Myometrial cell (primary cell): ENCODE measurements around the genes IMPACT, ZNF521 and GAREM1.

DNA sequence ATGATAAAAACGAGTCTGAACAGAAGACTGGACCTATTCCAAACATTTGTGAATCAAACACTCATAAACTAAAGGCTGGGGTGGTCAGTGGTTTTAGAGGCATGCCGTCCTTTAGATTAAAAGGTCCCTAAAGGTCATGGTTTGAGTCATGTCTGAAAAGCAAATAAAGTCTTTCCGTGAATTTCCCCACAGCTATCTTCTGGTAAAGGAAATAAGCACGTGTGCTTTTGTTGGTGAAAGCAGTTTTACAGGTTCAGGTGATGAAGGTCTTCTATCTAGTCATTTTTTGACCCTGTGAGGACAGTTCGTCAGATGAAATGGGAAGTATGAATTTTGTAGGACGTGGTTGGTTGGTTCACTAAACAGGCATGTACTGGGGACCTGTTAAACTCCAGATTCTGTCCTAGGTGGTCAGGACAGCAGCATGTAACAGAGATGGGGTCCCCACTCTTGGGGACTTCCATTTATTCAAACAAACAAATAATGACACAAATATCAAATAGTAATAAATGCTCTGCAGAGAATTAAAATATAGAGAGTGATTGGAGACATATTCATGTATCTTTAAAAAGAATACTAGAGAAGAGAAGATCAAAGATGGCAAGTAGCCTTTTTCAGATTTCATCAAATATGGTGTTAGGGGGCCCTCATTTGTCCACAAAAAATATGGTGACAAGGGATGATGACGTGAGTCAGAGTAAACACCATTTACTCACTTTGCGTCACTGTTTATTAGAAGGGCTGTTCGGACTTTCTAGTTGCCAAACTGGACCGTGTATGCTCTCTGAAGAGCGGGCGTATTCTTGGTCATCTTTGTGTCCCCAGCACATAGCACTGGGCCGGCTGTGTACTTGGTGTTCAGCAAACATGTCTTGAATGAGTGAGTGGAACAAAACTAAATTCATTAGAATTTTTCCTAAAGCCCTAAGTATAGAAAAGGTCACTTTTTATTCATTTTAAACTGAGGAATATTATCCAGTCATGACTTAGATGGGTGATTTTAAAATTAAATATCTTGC, 37.3 kb downstream of the TTC39C start:
- RAMPAGE, long total RNA, result no peak

GRCh38 chr18:24177054-24177560, 38.2 kb downstream of the CABYR start:
- RAMPAGE, long total RNA, result no peak

DNA sequence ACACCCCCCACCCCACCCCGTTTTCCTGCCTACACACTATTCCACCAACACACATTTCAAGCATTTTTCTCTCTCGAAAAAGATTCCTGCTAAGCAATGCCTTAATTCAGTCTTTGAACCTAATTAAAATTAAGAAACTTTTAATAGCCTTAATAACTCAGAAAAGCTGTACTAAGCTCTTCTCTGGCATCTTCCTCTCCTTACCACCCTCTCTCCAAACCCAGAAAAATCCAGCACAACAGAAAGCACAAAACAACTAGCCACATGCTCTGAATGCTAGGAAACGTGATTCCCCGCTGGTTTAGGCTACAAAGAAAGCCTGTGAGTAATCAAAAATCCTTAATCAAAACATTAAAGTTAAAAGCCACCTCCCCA, 126.9 kb downstream of the OSBPL1A start:
- RAMPAGE, long total RNA, result no peak

DNA sequence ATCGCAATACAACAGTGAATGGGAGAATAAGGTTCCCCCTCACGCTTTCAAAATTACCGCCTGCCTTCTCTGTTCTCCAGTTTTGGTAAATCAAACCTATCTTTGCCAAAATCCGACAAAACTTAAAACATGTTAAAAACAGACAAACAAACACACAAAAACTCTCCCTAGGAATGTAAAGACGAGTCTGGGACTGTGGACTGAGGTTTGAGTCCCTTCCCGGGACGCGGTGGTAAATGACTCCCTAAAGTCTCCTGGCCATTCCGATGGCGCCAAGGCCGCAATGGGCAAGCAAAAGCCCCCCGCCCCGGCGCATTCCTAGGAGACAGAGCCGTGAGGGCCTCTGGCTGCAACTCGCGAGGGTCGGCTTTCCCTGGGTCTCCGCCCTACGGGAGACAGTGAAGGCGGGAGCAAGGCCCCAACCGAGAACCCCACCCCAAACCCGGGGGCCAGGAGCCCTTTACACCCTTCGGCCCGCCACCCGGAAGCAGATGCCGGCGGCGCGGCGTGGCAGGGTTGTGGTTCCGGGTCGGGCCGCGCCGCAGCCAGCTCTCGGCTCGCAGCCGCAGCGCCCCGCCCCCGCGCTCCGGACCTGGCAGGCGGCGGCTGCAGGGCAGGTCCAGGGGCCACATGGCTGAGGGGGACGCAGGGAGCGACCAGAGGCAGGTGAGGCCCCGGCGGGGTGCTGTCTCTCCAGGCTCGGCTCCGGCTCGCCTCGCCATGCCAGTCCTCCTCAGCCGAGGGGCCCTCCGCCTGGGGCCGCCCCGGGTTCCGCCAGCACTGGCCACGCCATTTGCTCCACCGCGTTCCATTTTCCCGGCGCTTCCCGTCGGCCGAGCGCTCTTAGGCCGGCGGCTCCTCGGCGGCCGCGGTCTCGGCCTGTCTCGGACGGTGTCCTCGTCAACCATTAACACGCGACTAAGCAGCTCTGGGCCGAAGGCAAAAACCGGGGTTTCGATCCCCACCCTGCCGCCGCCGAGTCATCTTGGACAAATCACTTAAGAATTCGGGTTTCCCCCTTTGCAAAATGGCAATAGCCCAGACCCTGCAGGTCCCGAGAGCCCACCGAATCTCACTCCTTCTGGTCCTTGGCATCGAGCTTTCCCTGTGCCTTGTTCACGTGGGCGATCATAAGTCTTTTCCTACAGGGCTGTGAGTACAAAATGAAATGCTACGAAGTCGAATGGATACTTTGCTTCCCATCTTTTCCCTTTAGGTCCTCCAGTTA, at the start of gene IMPACT:
Gene IMPACT, plus strand, starts transcription at position 544 of the 1,228 bp plus-strand sequence.
- RAMPAGE, long total RNA, result start-site peak on the plus strand centred at position 584 of the sequence, 82 bp wide, 1,142 and 1,470 reads in 2 replicates

- RAMPAGE, long total RNA, result no peak
These were observed 199.6 kb downstream of the HRH4 start for GRCh38 chr18:24659554-24660877.

- RAMPAGE, long total RNA, result no peak
These were observed 365.1 kb downstream of the ZNF521 start for GRCh38 chr18:24986698-24987522.

GRCh38 chr18:24988411-24988847, 363.5 kb downstream of the ZNF521 start:
- RAMPAGE, long total RNA, result no peak

GRCh38 chr18:25351635-25352820, at the start of gene ZNF521:
ZNF521 (minus strand) TSS chr18:25352166.
- RAMPAGE, long total RNA, result no peak

DNA sequence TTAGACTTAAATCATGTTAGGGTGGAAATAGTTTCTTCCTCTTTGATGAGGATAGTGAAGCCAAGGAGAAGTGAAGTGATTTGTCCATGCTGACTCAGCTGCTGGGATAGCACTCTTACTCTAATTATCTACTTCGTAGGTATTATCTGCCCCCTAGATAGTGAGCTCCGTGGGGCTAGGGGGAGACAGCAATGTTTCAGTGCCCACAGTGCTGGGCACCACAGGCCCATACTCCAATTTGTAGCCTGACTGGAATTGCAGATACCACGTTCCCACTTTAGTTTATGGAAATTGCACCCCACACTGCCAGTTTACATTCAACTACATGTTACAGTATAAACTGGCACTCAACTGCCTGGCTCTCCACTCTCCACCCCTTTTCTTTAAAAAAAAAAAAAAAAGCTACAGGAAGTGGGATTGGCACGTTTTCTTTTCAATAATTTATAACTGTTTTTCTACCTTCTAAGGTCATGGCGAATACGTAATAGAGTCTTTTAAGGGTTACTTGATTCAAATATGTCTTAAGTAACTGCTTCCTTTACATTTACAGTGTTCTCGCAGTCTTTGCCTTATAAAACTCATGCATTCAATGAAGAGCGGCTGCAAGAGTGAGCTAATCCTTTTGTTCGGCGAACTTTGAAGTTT, 2.4 kb downstream of the KCTD1 start:
- RAMPAGE, long total RNA, result no peak

- RAMPAGE, long total RNA, result no peak
These were observed 106.9 kb upstream of the KCTD1 start for GRCh38 chr18:26655262-26655644.

DNA sequence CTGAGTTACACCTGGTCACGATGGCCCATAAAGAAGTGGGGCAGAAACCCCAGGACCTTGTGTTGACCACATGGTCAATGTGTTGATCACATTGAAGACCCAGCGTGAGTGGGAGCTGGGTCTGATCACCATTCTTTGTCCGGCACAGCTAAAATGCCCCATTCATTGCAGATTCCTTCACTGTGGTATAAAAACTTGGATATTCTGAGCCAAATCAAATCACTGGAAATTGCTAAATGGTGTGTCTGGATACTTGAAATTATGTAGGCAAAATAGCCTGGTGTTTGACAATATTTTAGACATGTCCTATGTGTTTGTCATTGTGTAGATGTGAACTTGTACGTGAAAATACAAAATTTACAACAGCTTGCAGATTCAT, 117.0 kb upstream of the KCTD1 start:
- RAMPAGE, long total RNA, result no peak

GRCh38 chr18:30992148-30992804, 50.3 kb downstream of the DSC3 start:
- RAMPAGE, long total RNA, result no peak

- RAMPAGE, long total RNA, result no peak
These were observed 22.3 kb downstream of the DSC2 start for GRCh38 chr18:31079845-31080438.

DNA sequence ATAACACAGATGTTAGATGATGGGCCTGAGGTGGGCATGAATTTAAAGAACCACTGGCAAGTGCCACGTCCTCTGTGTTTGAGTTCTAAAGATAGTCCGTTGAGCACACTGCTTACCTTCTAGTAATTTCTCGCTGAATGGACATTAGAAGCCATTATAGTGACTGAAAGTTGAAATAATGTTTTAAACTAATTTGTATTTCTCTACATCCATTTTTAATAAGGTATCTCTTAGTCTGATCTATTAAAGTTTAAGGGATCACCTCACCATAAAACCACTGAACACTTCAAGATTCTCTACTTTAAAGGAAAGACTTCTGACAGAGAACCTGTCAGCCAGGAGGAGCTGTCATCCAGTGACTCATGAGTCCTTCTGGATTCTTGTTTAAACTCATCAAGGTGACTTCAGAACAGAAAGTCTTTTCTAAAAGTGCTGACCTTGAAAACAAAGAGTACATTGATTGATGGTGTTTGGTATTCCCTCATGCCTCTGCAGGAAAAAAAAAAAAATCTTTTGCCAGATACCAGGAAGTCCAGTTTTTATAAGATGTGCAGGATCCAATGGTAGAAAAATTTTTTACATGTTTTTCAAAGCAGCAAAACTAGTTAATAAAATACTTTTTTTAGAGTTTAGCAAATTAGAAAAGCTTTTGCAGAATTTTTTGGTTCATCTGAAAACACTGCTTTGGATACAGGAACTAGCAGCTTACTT, 12.3 kb downstream of the DSG2 start:
- RAMPAGE, long total RNA, result no peak

DNA sequence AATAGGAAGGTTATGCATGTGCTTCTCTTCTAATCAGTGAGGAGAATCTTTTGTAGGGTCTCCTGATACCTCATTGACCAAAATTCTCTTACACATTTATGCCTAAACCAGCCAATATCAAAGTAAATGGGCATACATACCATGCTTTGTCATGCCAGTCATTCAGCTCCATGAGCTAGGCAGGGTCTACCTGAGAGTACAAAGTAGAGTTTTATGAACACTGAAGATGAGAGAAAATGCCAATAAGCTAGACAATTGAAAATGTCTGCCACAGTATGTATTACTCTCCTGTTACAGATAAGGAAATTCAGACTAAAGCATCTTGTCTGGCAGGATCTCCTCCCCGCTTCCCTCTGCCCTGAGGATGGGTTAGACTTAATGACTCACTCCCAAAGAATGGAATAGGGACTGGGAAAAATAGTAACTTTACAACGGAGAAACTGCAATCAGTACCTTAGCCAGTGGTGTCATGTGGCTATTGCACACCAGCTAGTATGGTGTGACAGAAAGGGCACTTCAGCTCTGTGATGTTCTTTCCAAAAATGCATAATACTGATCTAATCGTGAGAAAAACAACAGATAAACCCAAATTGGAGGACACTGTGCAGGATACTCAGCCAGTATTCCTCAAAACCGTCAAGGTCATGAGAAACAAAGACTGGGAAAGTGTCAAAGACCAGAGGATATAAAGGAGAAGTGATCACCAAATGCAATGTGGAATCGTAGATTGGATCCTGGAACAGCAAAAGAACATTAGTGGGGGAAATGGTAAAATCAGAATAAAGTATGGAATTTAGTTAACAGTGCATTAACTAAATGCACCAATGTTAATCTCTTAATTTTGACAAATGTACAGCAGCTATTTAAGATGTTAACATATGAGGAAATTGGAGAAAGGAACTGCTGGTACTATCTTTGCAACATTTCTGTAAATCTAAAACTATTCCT, 15.6 kb downstream of the DSG2 start:
- RAMPAGE, long total RNA, result no peak

DNA sequence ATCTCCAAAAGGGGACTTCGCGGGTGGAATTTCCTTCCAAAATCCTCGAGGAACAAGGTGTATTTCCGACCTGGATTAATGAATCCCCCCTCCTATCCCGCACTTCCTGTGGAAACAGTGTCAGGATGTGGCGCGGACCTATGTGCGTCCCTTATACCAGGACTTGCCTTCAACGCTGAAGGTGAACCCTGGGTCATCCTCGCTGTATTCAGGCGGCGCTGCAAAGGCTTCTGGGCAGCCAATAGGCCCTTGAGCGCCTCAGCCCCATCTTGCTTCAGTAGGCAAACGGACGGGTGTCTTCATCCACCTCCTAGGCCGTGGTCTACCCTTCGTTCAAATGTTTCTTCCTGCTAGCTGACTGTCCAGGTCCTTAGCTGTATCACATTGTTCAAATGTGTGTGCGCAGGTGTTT, 1.4 kb upstream of the B4GALT6 start:
- RAMPAGE, long total RNA, result no peak

- RAMPAGE, long total RNA, result no peak
These were observed 18.2 kb downstream of the MEP1B start for GRCh38 chr18:32208076-32208425.

DNA sequence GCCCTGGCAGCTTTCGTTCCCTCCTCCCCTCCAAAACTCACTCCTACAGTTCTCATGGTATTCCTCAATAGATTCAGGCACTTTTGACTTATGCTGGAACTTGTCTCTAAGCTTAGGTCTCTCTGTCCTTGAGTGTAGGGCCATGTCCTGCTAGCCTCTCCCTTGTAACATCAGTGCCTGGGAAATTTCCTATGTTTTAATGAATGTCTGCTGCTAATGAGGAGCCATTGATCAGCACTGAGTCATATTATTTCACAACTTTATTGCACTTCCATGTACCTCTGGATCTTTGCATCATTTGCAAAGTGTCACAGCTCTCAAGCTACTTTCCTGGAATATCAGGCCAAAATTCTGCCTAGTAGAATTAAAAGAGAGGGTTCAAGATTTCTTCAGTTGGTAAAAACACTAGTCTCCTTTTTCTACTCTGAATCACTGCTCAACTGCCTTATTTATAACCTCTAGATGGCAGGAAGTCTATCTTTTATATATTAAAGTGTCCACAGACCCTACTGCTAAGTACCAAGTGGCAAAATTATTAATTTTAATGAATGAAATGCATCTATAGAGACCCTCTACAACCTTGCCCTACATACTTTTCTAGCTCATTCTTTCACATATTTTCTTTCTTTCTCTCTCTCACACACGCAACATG, 102.4 kb downstream of the GAREM1 start:
- RAMPAGE, long total RNA, result no peak

GRCh38 chr18:32385122-32385843, 85.4 kb downstream of the GAREM1 start:
- RAMPAGE, long total RNA, result no peak

DNA sequence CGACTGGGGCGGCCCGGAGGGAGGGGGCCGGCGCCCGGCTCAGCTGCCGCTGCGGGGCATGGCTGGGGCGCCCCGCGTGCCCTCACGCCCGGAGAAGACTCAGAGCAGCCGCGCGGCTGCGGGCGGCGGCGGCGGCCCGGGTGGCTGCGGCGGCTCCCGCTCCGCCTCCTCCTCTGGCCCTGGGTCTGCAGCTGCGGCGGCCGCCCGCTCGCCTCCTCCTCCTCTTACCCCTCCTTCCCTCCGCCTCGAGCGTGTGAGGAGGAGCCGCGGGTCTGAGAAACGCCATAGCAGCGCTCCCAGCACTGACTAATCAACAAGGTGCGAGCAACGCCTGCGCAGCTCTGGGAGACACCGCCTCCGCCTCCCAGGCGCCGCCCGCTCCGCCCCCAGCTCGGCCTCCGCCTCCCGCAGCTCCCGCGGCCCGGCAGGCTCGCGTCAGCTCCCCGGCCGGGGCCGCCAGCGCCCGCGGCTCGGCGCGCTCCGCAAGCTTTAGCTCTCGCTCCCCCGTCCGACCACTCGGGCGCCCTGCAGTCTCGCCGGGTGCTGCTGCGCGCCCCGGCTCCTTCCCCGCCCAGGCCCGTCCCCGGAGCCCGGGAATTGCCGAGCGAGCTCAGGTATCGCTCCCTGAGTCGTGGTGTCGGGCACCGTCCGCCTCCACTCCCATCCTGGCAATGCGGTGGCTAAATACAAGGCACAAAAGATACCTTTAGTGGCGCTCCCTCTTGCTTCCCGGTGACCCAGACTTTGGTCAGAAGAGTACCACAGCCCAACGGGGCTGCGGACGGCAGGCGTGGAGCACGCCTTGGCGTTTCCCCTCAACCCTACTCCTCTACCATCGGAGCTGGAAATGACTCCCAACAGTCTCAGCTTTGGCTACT, at the start of gene GAREM1:
Gene GAREM1, minus strand, starts transcription at position 308 of the 878 bp plus-strand sequence.
- RAMPAGE, long total RNA, result no peak